Mononuclear cell (primary cell): ENCODE results near the gene ARHGEF3.

GRCh38 chr3:53226613-53227152, 29.1 kb downstream of the TKT start:
- RRBS, result no CpG with 5 or more reads among the region's 19 CpGs

GRCh38 chr3:53275097-53275701, 19.4 kb upstream of the TKT start:
- RRBS, result no CpG with 5 or more reads among the region's 4 CpGs

GRCh38 chr3:53633237-53633806, 138.9 kb downstream of the CACNA1D start:
- RRBS, result no CpG with 5 or more reads among the region's 8 CpGs

DNA sequence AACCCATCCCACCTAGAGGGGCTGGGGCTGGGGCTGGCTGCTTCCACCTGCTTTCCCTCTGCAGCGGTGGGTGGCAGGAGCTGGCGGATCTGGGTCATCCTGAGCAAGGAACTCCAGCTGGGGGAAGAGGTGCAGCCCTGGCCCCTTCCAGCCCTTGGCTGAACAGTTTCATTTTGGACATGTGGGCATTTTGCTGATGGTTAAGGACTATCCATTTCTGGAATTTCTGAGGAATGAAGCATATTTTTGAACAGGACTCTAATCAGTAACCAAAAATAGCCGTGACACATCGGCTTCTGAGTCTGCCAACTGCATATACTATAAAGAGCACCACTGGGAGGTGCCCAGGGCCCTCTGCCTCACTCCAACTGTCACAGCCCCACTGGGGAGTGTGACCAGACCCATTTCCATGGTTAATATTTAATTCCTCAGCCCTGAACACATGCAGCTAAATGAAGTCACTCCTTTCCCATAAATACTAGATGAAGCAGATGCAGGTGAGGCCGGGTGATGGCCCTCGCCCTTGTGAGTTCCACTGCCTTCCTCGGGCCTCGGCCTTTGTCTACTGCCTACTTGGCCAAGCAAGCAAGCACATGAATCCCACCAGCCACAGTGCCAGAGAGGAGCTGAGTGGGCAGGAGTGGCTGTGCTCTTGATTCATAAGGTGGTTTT, 39.7 kb downstream of the CHDH start:
- RRBS, result no CpG with 5 or more reads among the region's 8 CpGs

- RRBS, result no CpG with 5 or more reads among the region's 3 CpGs
Observed at GRCh38 chr3:53867347-53868103, 14.4 kb downstream of the ACTR8 start.

GRCh38 chr3:54660521-54661291, 267.2 kb downstream of the LRTM1 start:
- RRBS, result no CpG with 5 or more reads among the region's 10 CpGs

GRCh38 chr3:54891209-54892108, 36.4 kb downstream of the LRTM1 start:
- RRBS, result no CpG with 5 or more reads among the region's 13 CpGs

DNA sequence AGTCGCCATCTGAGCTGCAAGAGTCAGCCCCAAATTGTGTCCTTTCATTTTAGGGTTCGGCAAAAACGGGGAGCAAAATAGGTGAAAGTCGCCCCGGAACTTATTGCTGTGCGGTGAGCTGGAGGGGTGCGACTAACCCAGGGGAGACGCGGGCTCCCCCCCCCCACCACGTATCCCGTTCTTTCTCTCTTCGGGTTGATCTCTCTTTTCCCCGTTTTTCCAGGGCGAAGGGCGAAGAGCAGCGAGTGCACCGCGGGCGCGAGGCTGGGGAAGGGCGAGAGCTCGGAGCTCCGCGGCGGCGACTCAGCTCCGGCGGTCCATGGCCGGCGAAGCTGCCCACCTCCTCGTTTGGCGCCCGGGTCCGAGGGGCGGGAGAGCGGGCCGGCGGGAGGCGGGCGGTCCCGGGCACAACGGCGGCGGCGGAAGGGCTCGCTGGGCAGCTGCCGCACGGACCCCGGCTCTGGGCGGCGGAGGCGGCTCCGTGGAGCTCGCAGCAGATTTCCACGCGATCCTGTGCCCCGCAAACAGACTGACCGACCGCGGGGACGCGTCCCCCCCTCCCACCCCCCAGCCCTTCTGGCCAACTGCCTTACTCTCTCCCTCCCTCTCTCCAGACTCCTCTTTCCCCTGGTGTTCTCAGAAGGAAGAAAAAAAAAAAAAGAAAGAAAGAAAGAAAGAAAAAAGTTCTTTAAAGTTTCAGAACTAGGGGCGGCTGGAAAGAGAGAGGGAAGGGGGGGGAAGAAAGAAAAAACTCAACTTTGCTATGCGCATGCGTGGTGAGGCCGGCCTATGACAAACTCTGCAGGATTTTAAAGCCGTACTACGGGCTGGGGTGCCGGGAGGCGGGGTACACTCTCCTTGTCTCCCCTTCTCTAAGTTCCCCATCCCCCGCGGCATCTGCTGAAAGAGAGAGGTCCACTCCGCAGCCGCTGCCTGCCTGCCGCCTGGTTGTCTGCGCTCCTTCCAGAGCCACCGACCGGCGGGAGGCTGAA, 957 bp upstream of the WNT5A start:
- RRBS, result 8% methylated on average over 17 of the region's 79 CpGs

- RRBS, result no CpG with 5 or more reads among the region's 10 CpGs
Observed at GRCh38 chr3:56408941-56409305, 59.3 kb downstream of the ERC2 start.

DNA sequence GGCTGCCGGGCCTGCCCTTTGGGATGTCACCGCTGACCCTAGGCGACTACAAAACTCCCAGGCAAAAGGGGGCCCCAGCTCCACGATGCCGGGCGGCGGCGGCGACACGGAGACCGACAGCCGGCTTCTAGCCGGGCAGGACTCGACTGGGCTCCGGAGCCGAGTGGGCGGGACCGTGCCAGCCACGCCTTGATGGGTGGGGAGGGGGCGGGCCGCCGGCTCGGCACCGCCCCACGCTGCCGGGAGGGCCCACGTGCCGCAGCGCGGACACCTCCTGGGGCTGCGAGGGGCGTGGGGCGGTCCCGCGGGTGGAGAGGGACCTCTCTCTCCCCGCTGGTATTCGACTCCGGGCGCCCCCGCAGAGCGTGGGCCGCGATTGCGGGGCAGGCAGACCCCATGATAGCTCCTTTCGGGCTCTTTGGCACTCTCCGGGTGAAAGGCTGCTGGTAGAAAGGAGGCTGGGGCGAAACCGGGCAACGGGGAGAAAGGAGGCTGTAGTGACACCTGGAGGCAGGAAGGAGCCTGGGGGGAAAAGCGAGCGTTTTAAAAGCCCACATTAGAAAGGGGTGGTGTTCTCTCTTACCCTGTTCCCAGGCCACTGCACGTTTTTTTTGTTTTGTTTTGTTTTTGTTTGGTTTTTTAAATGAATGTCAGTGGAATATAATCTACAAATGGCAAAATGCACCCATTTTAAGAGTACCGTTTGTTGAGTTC, at the start of gene ARHGEF3:
TSS of gene ARHGEF3 (minus strand) at position 148 of the 714 bp plus-strand sequence.
- RRBS, result 2% methylated on average over 28 of the region's 53 CpGs

GRCh38 chr3:56879305-56879885, 77.6 kb upstream of the ARHGEF3 start:
- RRBS, result no CpG with 5 or more reads among the region's 3 CpGs

DNA sequence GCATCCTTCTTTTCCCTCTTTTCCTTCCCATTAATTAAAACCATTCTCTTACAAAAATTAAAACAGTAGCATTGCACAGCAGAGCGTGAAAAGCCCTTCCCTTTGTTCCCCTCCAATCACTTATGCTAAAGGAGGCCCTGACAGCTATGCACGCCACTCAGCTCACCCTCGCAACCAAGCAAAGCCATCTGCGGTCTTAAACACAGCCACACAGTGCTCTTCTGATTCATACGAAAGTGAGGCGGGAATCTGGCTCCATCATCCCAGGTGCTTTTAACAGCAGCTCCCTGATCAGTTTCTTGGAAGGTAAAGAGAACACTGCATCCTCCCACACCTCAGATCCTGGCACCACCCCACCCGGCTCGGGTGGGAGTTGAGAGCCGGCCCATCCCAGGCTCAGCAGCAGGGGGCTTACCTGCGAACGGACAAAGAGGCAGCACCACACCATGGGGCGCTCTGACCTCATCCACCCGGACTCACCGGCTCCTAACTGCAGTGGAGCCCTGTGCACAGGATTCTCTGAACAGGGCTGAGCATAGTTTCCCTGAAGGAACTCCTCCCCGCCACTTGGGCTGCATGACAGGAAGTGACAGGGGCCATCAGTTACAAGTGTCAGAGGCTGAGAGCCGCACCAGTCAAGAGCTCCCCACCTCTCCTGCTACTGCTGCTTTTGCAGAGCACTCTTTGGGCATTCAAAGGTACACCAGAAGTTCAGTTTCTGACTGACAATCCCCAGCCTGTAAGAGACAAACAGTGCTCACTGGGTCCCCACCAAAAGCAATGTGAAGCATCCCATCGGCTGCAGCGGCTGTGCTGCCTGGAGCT, 114.4 kb upstream of the ARHGEF3 start:
- RRBS, result 8% methylated on average over 3 of the region's 18 CpGs

DNA sequence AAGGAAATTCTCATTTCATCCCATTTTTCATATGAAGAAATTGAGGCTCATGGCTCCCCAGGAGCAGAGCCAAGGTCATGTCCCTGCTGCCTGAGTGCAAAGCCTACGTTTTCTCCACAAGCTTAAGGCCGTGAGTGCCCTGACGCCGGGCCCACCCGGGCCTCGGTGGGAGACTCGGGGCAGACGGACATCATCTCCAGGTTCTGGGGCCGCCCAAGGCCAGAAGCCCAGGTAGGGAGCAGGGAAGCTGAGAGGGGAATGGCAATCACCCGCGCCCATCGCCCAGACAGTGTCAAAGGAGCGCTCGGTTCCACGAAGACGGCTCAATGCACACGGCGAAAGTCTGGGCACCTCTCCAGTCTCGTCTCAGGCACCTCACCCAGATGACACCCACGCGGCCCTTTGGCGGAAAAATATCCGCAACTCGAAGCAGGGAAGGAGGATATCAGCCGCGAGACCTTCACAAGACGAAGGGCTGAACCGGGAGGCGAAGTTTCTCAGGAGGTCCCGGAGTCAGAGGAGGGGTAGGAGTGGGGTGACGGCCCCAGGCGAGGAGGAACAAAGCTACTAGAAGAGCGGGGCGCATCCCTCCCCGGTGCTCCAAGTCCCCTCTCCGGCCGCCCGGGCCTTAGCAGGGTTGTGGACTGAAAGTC, 940 bp downstream of the IL17RD start:
- RRBS, result 4% methylated on average over 5 of the region's 38 CpGs

DNA sequence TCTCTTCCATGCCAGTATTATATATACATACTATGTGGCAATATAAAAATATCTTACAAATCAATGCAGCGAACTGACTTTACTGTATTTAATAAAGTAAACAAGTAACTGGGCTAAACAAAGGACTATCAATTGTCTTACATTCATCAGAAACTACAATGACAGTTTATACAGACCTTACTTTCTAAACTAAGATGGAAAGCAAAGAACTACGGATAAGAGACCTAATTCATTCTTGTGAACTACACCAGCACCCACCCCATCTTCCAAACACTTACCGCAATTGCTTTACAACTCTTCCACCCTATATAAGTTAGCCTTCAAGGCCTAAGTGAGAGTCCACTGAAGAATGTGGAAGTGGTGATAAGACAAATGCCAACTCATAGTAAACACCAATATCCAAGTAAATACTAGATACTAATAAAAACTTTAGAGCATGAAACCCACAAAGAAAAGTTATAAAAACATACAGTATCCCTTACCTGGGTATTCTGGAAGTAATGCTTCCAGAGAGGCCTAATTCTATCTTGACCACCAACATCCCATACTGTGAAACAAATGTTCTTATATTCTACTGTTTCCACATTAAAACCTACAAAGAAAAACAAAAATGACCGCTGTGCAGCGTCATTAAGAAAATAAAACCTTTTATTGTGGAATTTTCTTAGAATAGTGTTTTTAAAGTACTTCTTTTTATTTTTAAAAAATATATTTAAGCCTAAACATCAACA, 13.6 kb downstream of the ARF4 start:
- RRBS, result no CpG with 5 or more reads among the region's 5 CpGs

GRCh38 chr3:57782889-57783705, 27.0 kb downstream of the SLMAP start:
- RRBS, result no CpG with 5 or more reads among the region's 4 CpGs

GRCh38 chr3:57857396-57858240, 101.5 kb downstream of the SLMAP start:
- RRBS, result no CpG with 5 or more reads among the region's 7 CpGs

GRCh38 chr3:57969522-57970362, 38.5 kb upstream of the FLNB start:
- RRBS, result no CpG with 5 or more reads among the region's 7 CpGs

DNA sequence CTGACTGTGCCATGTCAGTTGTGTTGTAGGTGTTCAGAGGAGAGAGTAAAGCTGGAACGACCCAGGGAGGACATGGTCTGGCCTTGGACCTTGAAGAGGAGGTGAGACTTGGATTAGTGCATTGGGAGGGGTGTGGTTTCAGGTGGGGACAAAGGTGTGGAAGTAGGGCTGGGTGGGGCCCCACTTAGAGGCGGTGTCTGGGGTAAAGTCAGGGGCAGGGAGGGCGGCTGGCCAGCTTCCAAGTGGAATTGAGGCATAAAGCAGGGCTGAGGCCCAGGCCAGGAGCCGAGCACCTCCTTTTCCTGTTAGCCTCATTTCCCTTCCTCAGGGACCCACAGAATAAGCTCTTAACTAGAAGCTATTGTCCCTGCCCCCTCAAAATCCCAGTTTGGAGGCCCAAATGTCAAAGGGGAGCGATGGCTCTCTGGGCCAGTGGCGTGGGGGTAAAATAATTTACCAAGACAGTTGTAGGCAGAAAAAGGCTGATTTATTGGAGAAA, 36.2 kb upstream of the FLNB start:
- RRBS, result no CpG with 5 or more reads among the region's 6 CpGs

- RRBS, result no CpG with 5 or more reads among the region's 7 CpGs
Observed at GRCh38 chr3:58005503-58006104, 2.6 kb upstream of the FLNB start.

DNA sequence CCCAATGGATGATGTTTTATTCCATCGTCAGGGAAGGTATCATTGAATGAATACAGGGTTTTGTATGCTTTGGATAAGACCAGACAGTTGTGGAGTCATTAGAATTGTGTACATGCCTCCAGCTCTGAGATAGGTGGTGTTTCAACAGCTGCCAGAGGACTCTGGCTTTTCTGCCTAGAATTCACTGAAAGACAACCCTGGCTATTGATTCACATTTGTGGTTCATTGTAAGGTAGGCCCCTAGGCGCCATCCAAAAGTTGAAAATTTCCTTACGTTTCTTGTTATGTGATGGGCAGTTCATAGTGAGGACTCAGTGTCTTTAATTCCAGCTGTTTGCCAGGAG, 4.5 kb downstream of the FLNB start:
- RRBS, result no CpG with 5 or more reads among the region's 3 CpGs